Mesenchymal stem cell of the bone marrow (primary cell): ENCODE results near the genes SCGB1D1 and SCGB2A1.

DNA sequence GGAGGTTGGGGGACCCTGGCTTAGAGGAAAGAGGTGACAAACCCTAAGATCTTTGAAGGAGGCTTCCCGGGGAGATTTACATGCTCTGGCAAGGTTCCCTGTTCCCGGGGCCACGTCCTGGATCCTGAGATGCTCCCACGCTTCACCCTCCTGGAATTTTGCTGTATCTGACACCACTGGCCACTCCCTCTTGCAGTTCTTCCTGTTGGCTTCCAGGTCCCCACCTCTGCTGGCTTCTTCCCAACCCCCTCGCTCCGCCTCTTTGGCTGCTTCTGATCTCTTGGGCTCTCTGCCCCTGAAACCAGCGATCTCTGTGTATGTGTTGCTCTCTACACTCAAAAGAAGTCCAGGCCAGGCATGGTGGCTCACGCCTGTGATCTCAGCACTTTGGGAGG is 31.1 kb downstream of the FADS3 start:
- CAGE, long polyA plus RNA: no peak

DNA sequence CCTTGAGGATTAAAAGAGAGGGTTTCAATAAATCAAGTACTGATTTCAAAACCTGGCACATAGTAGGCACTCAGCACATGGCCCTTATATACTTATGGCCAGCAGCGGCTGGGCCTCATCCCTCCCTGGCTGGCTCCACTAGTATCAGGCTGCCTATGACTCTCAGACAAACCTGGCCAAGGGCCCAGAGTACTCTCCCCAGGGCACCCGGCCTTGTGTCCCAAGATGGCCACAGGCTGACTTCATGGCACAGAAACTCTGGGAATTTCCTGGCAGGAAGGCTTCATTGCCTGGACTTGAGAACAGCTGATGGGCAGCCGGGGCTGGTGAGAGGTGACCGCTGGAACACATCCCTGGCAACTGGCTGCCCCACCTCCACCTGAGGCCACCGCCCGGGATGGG is 3.4 kb downstream of the FADS3 start:
- CAGE, long polyA plus RNA: no peak

- CAGE, long polyA plus RNA: no peak
Measured at GRCh38 chr11:61898881-61899725, 7.8 kb upstream of the FADS3 start.

GRCh38 chr11:61918563-61919462 is 1.4 kb upstream of the RAB3IL1 start:
- CAGE, long polyA plus RNA: no peak

- CAGE, long polyA plus RNA: no peak
Measured at GRCh38 chr11:62124252-62124854, 542 bp downstream of the INCENP start.

DNA sequence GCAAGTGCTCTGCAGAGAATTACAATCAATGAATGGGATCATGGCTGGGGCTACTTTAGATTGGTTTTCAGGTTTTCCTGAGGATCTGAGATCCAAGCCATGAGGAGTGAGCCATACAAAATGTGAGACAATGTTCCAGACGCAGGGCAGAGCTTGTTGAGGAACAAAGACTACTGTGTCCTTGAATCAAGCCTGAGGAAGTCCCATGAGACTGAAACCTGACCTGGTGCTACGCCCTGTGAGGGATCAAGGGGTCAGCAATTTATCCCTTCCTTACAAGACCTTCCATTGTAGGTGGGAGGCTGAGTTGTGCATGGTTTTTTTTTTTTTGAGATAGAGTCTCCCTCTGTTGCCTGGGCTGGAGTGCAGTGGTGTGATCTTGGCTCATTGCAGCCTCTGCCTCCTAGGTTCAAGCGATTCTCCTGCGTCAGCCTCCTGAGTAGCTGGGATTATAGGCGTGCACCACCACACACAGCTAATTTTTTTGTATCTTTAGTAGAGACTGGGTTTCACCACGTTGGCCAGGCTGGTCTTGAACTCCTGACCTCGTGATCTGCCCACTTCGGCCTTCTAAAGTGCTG is 2.2 kb downstream of the INCENP start:
- CAGE, long polyA plus RNA: no peak

DNA sequence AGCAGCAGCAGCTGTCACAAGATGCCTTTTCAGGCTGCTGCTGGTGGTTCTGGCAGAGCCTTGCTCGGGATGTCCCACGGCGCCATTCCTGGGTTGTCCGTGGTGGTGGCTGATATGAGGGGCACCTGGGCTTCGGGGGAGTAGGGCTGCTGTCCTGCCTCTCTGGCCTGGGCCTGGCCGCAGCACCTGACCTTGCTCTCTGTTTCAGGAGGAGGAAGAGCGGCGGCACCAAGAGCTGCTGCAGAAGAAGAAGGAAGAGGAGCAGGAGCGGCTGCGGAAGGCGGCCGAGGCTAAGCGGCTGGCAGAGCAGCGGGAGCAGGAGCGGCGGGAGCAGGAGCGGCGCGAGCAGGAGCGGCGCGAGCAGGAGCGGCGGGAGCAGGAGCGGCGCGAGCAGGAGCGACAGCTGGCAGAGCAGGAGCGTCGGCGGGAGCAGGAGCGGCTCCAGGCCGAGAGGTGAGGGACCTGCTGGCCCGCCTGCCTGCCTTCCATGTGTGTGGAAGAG is 22.7 kb downstream of the INCENP start:
- CAGE, long polyA plus RNA: no peak

- CAGE, long polyA plus RNA: no peak
Measured at GRCh38 chr11:62189894-62190436, at the start of gene SCGB1D1. TSS of gene SCGB1D1 (plus strand) at chr11:62190216.

DNA sequence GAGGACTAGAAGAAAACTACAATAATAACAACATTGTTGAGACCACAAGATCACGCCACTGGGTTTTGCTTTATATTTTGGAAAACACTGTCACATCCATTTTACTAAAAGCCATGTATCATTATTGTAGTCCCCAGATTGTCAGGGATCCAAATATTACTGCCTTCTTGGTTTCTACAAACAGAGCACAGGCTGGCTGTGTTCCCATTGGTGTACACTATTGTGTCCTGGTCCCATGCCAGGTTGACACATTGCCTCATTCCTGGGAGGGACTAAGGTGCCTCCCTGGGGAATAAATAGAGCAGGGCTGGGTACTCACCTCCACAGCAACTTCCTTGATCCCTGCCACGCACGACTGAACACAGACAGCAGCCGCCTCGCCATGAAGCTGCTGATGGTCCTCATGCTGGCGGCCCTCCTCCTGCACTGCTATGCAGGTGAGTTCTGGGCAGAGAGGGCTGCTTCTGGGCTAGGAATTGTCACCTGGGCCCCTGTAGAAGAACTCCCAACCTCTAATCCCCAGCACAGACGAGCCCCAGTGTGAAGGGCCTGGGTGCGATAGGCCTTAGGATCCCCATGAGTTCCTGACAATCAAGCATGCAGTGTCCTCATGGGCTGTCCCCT is at the start of gene SCGB2A1:
Gene SCGB2A1 (plus strand): TSS at position 324 of the 624 bp plus-strand sequence.
- CAGE, long polyA plus RNA: no peak

DNA sequence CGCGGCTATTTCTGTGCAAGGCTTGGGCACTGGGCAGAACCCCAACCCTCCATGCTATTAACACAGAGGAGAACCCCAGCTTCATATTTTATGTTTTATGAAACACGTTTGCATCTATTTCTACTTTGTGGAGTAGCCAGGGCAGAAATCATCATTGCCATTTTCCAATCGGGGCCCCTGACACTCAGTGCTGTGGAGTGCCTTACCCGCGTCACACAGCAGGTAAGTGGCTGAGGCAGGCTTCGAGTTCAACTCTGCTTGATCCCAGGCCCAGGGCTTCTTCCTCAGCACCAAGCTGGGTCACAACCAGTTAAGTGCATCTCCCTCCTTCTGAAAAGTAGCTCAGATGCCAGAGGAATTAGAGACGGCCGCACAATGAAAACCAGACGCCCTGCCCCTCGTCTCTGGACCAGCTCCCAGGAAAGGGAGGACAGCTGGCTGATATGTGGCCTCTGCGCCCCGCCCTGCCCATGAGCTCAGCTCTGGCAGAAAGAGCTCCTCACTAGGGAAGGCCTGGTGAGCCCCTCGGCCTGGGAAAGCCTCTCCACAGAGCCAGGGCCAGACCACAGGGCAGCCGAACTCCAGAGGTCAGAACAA is 18.2 kb upstream of the SCGB1A1 start:
- CAGE, long polyA plus RNA: no peak

DNA sequence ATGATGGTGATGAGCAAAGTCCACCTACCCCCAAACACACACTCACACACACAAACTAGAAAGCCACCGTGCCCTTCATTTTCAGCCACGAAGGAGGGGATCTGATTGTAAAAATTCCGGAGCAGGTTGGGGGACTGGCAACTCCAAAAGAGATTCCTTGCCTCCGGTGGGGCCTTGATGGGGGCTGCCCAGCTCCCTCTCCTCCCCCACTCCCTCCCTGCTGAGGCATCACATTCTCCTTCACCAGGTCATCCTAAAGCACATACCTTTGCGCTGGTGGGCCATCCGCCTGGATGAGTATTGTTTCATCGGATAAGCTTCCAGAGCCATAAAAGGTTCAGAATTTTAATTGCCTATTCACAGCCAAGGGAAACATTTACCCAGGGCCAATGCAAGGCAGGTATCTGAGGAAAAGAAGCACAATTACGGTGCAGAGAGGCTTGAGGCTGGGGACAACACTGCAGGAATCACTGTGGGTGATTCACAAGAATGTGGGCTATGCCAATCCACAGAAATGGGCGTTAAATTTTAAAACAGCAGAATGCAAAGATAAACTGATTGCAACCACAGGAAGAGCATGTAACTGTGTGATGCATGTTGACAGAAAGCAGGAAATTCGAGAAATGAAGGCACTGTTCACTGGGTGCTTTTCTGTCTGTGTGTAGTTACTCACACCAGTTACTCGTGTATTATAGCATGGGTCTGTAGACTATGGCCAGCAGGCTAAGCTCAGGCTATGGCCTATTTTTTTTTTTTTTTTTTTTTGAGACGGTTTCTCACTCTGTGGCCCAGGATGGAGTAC is 7.8 kb downstream of the SCGB1A1 start:
- CAGE, long polyA plus RNA: no peak

- CAGE, long polyA plus RNA: no peak
Measured at GRCh38 chr11:62523457-62524626, 22.8 kb downstream of the AHNAK start.

GRCh38 chr11:62532490-62533431 is 13.8 kb downstream of the AHNAK start:
- CAGE, long polyA plus RNA: no peak

DNA sequence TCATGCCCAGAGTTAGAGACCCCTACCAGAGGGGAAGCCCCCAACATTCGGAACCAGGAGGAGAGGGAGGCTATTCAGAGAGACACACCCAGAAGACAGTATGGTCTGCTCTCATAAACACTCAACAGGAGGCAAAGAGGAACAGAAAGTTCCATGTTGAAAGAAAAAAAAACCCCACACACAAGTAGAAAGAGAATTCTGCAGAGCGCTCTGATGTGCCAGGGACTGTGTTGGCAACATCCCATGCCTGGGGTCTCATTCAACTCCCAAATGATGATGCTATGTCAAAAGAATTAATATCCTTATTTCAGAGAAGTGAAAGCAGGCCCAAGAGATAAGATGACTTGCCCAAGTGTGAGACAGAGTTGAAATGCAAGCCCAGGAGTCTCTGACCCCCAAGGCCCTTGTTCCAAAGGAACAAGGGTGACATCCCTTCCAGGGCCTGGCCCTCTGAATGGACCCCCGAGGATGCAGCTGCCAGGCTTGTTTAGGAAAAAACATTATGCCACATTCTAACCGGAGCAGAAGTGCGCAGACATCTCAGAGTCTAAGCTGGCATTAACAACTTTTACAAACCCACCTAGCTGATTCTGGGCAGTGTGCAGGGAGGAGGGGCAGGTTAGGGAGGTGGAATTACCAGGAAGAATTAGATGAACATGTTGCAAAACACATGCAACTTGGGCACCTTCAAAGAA is 5.0 kb downstream of the AHNAK start:
- CAGE, long polyA plus RNA: no peak

GRCh38 chr11:62547005-62547777 is 585 bp upstream of the AHNAK start:
- CAGE, long polyA plus RNA: no peak

GRCh38 chr11:62570704-62571309 is 2.9 kb downstream of the EEF1G start:
- CAGE, long polyA plus RNA: no peak

- CAGE, long polyA plus RNA: no peak
Measured at GRCh38 chr11:62603127-62603369, 1.4 kb upstream of the MTA2 start.

DNA sequence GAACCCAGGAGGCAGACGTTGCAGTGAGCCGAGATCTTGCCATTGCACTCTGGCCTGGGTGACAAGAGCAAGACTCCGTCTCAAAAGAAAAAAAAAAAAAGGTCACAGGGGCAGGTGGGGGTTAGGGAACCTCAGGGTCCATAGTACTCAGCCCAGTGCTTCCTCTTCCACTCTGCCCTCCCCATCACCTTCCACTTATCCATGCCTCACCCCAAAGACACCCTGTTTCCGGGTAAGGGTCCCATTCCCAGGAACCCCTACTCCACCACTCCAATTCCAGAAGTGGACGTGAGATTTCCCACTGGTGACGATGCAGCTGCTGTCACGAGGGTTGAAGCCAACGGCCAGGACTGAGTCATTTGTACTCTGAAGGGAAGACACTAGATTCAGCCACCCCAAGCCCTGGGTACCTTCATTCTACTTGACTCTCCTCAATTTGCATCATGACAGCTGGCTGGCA is 5.1 kb downstream of the EML3 start:
- CAGE, long polyA plus RNA: no peak

DNA sequence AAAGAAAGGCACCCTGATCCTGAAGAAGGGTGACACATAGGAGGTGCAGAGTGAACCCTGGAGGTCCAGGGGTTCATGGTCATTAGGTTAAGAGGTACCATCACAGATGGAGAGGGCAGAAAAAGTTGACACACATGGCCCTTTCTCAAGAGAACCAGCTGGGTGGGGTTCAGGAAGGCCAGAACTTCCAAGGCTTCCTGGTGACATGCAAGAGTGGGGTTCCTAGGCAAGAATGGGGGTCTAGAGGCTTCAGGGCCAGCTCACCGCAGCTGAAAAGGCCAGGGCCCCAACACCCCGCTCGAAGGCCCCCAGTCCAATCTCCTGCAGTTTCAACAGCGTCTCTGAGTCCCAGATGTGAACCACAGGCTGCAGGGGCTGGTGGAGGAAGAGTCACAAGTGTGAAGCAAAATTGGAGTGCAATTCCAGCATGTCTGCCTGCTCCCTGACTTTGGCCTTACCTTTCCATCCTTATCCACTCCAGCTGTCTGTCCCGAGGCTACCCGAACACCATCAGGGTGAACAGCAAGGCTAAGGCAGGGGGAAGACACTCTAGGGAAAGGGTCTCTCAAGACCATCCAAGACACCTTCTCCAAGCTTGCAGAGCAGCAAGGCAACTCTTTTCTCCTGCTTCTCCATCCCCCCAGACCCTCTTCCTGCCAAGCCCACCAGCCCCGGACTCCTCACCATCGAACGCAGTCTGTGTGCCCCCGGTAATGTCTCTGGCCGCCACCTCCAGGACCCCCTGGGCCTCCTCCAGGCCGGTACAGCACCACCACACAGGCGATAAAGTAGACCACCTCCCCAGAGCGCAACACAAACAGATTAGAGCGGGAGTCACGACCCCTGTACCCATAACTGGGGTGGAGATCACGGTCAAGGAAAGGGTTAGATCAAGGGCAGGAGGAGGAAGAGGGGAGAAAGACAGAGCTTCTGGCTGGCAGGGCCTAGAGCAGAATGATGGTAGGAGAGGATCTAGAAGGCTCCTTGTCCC is 4.0 kb downstream of the EML3 start:
- CAGE, long polyA plus RNA: no peak

- CAGE, long polyA plus RNA: no peak
Measured at GRCh38 chr11:62612064-62612411, 537 bp downstream of the EML3 start.